Metastatic Pancreatic Carcinoma in the Ovary (tissue), 1 donor: ENCODE data around the genes MRPL20 and GNB1.

GRCh38 chr1:1311185-1311715 is 2.9 kb downstream of the PUSL1 start:
- PRO-cap: no peak

GRCh38 chr1:1371977-1372762 is 2.8 kb downstream of the AURKAIP1 start:
- PRO-cap: no peak

- PRO-cap: no peak
These were observed 8.3 kb downstream of the CCNL2 start for GRCh38 chr1:1390628-1391385.

DNA sequence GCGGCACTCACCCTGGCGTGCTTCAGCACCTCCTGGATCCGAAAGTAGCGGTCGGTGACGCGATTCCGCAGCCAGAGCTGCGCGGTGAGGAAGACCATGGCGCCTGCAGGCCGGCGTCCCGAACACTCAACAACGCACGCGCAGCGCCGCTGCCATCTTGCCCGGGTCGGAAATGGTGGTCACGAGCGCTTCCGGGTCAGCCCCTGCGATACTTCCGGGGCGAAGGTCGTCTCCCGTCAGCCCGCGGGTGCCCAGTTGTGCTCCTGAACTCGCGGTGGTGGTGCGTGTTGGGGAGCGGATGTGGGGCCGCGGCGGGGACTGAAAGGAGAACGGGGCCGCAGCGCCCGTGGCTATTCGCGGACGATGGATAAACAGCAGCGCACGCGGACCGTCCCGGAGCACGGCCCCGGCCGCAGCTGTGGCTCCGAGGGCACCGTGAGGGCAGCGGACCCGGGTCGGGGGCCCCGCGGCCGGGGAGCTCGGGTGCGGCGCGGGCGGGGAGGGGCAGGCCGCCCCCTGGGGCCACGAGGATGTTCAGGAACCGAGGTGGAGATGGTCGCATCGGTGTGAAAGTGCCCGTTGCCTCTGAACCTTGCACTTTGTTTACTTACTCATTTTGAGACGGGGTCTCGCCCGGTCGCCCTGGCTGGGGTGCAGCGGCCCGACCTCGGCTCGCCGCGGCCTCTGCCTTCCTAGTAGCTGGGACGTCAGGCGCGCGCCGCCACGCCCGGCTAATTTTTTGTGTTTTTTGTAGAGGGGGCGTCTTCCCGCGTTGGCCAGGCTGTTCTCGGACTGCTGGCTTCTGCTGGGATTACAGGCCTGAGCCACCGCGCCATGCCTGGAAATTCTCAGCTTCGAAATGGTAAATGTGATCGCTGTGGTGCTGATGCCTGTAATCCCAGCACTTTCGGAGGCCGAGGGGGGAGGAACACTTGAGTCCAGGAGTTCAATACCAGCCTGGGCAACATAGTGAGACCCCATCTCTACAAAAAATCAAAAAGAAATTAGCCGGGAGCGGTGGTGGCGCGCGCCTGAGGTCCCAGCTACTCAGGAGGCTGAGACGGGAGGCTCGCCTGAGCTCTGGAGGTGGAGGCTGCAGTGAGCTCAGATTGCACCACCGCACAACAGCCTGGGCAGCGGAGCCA is at the start of gene MRPL20:
Gene MRPL20 (minus strand): TSS at position 174 of the 1,145 bp plus-strand sequence.
- PRO-cap: bidirectional peak, plus-strand start at position 277 of the sequence, minus-strand start at position 128 of the sequence

- PRO-cap: no peak
These were observed 1.6 kb downstream of the VWA1 start for GRCh38 chr1:1436910-1437570.

DNA sequence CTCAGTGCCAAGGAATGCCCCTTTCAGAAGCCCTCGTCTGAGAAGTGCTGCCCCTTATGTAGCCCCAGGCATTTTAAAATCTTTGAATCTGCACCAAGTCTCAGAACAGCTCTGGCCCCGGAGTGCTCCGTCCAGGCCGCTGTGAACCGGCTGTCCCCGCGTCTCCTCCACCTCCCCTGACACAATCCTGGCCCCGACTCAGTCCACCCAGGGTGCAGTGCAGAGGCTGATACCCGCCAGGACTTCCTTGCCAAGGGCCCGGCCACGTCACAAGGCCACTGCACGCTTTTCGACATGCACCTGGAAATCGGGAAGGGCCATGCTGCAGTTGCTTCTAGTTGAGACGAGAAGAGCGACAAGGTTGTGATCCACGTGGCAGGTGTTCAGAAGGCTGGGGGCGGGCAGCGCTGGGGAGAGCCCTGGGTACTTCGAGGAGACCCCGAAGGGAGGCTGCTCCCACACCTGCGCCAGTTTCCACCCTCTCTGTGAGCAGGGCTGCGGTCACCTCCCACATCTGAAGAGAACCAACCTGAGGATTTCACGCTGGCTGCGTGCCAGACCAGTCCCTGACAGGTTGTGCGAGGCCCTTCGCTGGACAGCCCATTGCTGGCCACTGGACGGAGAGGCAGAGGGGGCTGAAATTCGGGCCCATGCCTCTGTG is 6.7 kb downstream of the VWA1 start:
- PRO-cap: no peak

DNA sequence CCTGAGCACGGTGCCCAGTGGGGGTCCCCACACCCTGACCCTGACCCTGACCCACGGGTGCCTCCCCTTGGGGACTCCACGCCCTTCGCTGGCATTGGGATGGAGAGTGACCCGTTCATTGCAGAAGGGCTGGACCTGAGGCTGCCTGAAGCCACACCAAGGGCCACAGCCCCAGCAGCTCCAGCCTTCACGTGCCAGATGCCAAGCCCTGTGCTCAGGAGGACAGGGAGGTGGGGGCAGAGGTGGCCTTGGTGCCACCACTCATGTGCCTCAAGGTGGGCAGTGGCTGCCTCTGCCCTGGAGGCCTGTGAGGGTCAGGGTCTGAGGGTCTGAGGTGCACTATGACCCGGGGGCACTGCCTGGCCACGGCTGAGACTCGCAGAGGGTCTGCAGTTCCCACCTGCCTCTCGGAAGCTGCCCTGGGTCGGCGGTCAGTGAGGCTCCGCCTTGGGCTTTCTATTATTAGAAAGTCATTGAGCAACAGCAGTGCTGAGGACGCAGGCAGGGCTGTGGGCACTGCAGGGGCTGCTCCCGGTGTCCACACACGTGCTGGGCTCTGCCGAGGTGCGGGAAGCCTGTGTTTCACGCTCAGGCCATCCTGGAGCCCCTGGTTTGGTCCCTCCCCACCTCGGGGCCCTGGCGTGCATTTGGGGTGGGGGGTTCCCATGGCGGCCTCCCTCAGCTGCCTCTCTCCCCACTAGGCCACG is 7.0 kb downstream of the TMEM240 start:
- PRO-cap: no peak

- PRO-cap: no peak
These were observed 11.3 kb upstream of the TMEM240 start for GRCh38 chr1:1551575-1552337.

DNA sequence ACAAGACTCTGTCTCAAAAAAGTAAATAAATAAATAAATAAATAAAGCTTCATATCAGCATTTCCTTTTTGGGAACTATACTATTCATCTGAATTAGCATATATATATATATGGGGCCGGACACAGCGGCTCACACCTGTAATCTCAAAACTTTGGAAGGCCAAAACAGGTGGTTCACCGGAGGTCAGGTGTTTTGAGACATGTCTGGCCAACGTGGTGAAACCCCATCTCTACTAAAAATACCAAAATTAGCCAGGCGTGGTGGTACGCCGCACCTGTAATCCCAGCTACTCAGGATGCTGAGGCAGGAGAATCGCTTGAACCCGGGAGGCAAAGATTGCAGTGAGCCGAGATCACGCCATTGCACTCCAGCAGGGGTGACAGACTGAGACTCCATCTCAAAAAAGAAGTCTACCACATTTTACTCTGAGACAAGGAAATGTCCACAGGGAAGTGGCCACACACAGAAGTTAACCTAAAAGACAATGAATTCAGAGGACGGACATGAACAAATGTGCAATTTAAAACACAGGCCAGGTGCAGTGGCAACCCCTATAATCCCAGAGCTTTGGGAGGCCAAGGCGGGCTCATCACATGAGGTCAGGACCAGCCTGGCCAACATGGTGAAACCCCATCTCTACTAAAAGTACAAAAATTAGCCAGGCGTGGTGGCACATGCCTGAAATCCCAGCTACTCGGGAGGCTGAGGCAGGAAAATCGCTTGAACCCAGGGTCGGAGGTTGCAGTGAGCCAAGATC is 17.1 kb downstream of the SSU72 start:
- PRO-cap: no peak

GRCh38 chr1:1567561-1568596 is 6.8 kb downstream of the SSU72 start:
- PRO-cap: no peak

DNA sequence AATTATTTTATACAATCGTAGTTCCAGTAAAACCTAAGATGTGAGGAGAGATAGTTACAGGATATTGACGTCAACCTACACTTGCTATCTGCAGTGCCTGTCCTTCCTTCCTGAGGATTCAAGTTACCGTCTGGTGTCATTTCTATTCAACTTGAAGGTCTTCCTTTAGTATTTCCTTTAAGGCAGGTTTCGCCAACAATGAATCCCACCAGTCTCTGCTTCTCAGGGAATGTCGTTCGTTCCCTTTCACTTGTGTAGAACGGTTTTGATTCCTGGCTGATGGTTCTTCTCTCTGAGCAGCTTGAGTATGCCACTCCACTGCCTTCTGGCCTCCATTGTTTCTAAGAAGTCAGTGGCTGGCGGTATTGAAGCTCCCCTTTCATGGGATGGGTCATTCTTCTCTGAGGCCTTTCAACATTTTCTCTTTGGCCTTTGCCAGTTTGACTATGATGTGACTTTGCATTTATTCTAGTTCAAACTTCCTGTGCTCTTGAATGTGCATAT is 12.2 kb downstream of the CDK11B start:
- PRO-cap: no peak

GRCh38 chr1:1661885-1662657 is 3.3 kb upstream of the CDK11B start:
- PRO-cap: no peak

- PRO-cap: no peak
These were observed 693 bp upstream of the SLC35E2B start for GRCh38 chr1:1693338-1693638.

DNA sequence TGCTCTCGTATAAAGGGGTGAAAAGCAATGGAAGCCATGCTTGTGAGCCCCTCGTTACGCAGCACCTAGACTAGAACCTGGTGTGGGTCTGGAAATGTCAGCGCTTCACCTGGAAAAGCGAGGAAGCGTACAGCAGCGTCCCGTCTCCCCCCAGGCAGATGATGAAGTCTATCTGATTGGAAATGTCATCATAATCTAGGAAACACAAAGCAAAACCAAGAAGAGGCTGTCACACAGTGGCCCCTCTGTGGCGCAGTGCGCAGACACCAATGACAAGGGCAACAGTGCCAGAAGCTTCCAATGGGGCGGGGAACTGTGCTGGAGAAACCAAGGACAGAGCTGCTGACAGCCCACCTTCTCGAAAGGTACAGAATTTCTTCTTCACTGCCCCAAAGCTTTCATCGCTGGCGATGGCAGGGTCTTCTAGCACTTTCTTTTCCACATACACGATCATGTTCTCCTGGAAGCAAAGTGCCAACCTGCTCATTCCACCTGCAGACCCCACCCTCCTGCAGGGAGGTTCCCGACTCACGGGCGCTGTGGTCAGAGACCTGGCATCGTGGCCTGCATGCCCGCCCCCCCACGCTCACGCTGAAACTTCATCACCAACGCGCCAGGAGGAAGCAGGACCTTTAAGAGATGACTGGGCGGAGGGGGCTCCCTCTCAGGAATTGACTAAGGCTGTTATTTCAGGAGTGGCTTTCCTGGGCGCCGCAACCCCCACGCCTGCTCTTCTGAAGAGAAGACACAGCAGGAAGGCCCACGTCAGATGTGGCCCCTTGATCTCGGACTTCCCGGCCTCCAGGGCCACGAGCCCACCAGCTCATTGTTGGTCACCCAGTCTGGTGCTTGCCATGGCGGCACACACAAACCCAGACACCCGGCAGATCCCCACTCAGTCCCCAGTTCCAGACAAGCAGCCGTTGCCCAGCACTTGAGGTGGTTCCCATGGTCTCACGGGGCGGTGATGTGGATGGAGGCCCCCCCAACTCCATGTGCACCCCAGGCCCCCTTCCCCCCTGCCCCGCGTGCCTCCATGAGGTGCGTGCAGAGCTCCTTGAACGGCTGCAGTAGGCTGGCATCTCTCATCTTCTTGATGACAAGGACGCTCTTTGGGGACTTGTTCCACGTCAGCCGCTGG is 21.8 kb downstream of the NADK start:
- PRO-cap: no peak

DNA sequence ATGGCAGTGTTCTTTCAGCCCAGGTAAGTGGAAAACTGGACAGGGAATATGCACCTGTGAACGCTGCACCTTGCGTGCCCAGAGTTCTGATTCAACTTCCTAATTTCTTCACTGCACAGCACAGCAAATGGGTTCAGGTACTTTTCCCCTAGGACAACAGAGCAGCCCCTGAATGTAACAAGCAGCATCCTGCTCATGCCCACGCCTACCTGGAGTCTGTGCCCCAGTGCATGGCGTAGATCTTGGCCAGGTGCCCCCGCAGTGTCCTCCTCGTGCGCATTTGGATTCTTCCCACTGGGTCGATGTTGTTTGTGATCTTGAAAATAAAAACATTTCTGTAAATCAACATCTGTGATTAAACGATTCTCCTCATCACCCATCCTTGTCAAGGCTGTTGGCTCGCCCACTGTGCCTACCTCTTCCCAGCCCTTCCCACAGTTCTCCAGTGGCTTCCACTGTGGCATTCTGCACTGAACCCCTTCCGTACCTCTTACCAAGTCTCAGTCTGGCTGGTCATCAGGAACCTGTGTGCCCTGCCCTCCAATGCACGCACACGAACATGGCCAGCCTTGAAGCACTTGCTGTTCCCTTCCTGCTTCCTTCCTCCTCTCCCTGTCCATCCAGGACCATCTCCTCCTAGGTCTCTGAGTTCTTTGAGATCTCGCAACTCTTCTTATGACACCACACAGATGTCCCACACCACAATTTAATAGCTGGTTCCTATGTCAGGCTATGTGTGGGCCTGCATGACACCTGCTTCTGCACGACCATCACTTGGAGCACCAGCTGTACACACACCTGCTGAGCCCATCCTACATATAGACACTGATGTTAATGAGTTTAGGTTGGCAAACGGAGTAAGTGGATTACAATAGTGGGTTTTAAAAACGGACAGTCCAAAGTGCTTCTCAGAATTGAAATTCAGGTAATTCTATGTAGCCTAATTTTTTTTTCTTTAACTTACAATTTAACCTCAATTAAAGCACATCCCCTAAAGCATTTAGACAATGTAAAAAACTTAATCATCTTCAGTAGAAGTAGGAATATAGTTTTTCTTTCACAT is 37.6 kb upstream of the NADK start:
- PRO-cap: no peak

- PRO-cap: no peak
These were observed 42.3 kb downstream of the GNB1 start for GRCh38 chr1:1848441-1849107.

- PRO-cap: bidirectional peak, plus-strand start at chr1:1891213, minus-strand start at chr1:1891099
These were observed at the start of gene GNB1 for GRCh38 chr1:1890678-1891148. GNB1 (minus strand) TSS chr1:1891087.

GRCh38 chr1:1906192-1906558 is 8.9 kb upstream of the CALML6 start:
- PRO-cap: no peak

GRCh38 chr1:2025498-2026198 is 6.5 kb downstream of the GABRD start:
- PRO-cap: no peak

DNA sequence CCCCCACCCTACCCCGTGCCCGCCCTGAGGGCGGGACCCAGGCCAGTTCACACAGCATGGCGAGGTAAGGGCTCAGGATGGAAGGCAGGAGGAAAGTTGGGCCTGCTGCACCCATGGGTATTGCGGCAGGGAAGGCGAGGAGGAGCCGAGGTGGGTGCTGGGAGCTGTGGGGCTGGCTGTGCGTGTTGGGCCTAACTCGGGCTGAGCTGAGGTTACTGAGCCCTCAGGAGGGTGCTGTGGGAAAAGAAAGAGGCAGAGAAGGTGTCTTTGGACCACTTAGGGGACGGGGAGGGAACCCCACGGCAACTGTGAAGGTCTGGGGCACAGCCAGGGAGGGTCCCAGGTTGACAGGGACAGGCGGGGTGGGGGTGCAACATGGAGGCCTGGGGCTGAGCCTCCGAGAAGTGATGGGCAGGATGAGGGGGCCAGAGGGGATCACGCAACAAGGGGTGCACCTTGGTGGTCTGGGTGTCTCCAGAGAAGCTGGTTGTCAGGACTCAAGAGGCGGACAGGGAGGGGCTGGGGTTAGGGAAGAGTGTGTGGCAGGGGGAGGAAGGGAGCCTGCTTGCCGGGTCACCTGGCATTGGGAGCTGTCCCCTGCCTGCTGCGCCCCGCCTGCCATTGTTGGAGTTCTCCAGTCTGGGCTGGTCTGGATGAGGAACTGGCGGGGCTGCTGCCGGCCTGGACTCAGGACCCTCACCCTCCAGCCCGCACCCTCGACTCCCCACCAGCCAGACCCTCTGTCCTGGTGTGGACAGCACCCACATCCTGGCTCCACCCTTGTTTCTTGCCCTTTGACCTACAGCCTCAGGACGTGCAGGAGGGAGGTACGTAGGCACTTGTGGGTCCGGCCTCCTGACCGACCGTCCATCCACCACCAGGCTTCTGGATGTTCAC is 61.0 kb downstream of the PRKCZ start:
- PRO-cap: no peak